NCI-H460 (cell line): Measurements from ENCODE around the gene LRTM1.

RAMPAGE:
- cytosol, long total RNA, result no peak
- long total RNA, result no peak
- nucleus, long total RNA, result no peak
Observed at GRCh38 chr3:53328815-53329613, 18.3 kb downstream of the DCP1A start.

DNA sequence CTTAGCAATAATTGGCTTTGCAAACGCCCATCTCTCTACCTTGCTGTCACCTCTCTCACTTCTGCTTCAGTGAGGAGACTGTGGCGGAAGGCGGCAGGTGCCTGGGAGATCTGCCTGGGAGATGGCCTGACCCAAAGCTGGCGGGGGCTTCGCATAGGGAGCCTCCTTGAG, 1.6 kb downstream of the CACNA1D start:
RAMPAGE:
- cytosol, long total RNA, result no peak
- long total RNA, result no peak
- nucleus, long total RNA, result no peak

DNA sequence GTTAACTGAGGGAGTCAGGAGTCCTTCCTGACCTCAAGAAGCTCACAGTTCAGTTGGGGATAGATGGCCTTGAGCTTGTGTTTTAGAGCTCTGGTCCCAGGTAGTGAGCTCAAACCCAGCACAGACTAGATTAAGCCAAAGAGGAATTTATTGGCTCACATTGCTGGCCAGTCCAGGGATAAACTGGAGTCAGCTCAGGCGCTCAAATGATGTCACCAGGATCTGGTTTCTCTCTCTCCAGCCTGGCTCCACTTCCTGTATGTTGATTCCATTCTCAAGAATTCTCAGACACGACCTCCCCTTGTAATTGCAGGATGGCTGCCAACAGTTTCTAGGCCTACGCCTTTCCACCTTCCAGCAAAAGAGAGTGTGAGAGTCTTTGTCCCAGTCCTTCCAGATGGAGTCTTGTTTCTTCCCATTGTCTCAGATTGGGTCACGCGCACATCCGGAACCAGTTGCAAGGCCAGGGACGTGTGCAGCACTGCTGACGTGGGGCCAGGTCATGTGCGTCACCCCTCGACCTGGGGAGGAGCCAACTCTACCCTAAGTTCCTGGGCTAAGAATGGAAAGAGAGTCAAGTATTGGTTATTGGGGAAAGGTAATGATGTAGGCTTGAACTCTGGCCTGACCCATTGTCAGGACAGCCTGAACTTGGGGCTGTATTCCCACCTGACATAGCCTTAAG, 31.4 kb downstream of the CACNA1D start:
RAMPAGE:
- cytosol, long total RNA, result no peak
- long total RNA, result no peak
- nucleus, long total RNA, result no peak

DNA sequence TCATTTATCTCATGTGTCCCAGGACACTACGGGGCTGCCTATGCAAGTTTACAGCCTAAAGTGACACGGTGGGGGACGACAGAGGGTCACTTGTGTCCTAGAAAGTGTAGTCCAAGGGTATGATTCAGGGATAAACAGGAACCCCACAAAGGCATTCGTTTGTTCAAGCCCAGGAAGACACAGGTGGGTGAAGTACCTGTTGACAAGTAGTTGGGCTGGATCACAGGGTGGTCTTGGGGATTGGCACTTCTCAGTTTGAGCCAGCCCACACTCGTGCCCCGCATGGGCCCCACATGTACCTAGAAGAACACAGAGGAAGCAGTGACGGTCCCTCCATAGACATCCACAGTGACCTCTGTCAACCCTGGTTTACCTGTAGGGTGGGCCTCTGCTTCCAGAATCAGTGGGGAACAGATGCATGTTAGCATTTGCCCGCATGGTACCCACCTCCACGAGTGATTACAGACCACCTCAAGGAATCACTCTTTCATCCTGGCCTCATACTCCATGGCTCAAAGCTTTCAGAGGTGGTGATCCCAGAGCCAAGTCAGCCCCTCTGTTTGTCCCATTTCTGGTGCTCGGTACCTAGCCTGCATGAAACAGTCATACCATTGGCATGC, 27.4 kb downstream of the CHDH start:
RAMPAGE:
- cytosol, long total RNA, result no peak
- long total RNA, result no peak
- nucleus, long total RNA, result no peak

DNA sequence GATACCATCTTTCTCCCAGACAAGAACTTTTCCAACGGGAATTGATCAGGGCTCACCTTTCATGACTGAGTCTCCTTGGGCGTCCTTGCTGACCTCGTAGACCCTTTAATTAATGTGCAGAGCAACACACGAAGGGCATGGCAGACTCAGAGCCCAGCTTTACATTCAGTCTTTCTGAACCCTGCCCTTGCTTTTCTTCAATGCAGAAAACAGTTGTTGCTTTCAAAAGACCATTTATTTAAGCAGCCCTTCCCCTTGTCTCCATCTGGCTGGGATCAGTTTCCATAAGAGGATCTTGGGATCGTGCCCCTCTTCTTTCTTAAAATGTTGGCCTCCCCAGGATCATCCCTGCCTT, at the start of gene LRTM1:
TSS of gene LRTM1 (minus strand) at position 211 of the 355 bp plus-strand sequence.
RAMPAGE:
- cytosol, long total RNA, result no peak
- long total RNA, result no peak
- nucleus, long total RNA, result no peak

RAMPAGE:
- cytosol, long total RNA, result no peak
- long total RNA, result no peak
- nucleus, long total RNA, result no peak
Observed at GRCh38 chr3:55489632-55490119, 2.6 kb upstream of the WNT5A start.

RAMPAGE:
- cytosol, long total RNA, result no peak
- long total RNA, result no peak
- nucleus, long total RNA, result no peak
Observed at GRCh38 chr3:56408941-56409305, 59.3 kb downstream of the ERC2 start.

DNA sequence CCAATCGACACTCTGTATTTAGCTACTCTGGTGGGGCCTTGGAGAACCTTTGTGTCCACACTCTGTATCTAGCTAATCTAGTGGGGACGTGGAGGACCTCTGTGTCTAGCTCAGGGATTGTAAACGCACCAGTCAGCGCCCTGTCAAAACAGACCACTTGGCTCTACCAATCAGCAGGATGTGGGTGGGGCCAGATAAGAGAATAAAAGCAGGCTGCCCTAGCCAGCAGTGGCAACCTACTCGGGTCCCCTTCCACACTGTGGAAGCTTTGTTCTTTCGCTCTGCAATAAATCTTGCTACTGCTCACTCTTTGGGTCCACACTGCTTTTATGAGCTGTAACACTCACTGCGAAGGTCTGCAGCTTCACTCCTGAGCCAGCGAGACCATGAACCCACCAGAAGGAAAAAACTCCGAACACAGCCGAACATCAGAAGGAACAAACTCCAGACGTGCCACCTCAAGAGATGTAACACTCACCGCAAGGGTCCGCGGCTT, 9.5 kb upstream of the TASOR start:
RAMPAGE:
- cytosol, long total RNA, result no peak
- long total RNA, result no peak
- nucleus, long total RNA, result no peak

GRCh38 chr3:56790212-56790729, 11.5 kb downstream of the ARHGEF3 start:
RAMPAGE:
- cytosol, long total RNA, result no peak
- long total RNA, result no peak
- nucleus, long total RNA, result no peak

DNA sequence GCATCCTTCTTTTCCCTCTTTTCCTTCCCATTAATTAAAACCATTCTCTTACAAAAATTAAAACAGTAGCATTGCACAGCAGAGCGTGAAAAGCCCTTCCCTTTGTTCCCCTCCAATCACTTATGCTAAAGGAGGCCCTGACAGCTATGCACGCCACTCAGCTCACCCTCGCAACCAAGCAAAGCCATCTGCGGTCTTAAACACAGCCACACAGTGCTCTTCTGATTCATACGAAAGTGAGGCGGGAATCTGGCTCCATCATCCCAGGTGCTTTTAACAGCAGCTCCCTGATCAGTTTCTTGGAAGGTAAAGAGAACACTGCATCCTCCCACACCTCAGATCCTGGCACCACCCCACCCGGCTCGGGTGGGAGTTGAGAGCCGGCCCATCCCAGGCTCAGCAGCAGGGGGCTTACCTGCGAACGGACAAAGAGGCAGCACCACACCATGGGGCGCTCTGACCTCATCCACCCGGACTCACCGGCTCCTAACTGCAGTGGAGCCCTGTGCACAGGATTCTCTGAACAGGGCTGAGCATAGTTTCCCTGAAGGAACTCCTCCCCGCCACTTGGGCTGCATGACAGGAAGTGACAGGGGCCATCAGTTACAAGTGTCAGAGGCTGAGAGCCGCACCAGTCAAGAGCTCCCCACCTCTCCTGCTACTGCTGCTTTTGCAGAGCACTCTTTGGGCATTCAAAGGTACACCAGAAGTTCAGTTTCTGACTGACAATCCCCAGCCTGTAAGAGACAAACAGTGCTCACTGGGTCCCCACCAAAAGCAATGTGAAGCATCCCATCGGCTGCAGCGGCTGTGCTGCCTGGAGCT, 114.4 kb upstream of the ARHGEF3 start:
RAMPAGE:
- cytosol, long total RNA, result no peak
- long total RNA, result no peak
- nucleus, long total RNA, result no peak

DNA sequence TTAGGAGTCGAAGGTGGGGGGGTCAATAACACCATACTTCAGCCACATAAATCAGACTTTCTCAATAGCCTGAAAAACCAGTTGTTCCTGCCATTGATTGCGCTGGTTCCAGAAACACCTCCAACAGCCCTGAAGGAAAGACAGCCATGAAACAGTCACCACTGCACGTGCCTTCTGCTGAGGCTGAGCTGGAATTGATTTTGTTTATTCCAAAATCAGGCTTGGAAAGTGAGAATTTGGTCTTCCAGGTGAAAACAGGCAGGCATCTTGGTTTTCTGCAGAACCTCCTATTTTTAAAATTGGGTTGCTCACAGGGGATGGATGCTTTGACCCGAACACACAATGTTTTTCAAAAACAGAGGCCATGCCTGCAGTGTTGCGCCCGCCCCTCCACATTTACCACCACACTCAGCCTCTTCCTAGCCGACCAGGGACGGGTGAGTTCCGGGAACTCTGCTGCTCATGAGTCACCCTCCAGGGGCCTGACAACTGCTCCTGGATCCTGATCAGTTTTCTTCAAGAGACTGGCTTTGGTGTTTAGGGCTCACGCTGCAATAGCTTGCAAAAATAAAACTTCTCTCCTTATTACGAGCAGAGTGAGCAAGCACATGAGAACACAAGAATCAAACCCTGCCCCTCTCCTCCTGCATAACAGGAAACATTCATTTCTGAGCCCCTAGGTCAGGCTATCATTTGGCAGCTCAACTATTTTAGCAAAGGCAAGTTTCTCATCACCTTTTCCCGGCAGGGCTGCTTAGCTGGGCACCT, 53.1 kb upstream of the SPATA12 start:
RAMPAGE:
- cytosol, long total RNA, result no peak
- long total RNA, result no peak
- nucleus, long total RNA, result no peak

DNA sequence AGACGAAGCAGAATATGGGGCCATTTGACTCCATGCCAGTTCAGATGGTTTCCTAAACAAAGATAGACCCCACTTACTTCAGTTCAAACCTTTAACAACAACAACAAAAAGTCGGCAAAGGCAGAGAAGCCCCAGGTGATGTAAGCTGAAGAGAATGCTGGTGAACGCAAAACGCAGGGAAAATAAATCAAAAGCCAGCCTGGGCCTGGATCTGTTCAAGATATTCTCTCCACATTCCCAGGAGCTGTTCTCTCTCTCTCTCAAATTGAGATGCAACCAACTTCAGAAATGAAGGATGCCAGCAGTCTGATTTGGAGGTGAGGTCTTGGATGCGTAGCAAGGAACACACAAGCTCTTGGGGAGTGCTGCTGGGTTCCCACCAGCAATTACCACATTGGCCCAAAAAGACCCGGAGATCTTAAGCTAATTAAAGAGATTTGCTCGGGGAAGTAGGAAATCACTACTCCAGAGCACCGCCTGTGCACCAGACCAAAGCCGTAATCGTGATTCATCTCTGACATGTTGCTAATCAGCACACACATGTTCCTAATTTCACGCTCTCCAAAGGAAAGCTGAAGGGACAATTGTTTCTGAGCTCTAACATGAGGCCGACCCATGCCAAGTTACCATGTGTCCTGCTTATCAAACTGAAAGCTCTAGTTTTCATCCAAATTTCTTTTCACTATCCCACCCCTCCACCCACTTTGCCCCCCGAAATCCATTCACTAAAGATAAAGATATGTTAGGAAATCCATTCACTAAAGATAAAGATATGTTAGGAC, 37.1 kb downstream of the IL17RD start:
RAMPAGE:
- cytosol, long total RNA, result no peak
- long total RNA, result no peak
- nucleus, long total RNA, result no peak

RAMPAGE:
- cytosol, long total RNA, result start-site peak on the plus strand at chr3:57597661-57597737, 19 and 9 reads in 2 replicates
- long total RNA, result start-site peak on the plus strand at chr3:57597718-57597768, 13 and 19 reads in 2 replicates
- nucleus, long total RNA, result start-site peak on the plus strand at chr3:57597521-57597832, 69 and 13 reads in 2 replicates
Observed at GRCh38 chr3:57597505-57598395, 606 bp upstream of the ARF4 start.

DNA sequence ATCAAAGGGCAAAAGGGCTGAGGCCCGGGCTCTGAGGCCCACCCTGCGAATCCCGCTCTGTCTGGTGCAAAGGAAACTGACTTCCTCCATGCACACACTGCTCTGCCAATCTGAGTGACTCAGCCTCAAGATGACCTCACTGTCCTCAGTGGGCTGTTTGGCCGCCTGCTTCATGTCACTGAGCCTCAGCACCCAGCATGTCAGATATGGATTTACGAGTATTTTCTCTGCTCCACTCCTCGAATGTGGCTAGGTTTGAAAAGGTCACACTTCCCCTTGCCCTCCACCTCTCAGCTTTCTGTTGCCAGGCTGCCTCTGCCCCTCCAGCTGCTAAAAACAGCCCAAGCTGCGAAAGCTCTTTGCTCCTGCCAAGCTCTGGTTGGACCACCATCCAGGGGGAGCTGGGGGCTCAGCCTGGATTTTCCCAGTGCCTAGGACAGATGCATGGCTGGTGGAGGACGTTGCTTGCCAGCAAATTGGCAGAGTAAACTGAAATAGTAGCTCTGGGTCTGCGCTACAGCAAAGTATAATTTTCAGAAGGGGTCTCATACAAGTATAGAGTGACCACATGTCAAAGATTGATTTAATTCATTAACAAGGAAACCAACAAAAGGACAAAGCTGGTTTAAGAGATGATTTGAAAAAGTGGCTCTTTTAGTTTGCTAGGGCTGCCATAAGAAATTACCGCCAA, 56.6 kb upstream of the FLNB start:
RAMPAGE:
- cytosol, long total RNA, result no peak
- long total RNA, result no peak
- nucleus, long total RNA, result no peak

DNA sequence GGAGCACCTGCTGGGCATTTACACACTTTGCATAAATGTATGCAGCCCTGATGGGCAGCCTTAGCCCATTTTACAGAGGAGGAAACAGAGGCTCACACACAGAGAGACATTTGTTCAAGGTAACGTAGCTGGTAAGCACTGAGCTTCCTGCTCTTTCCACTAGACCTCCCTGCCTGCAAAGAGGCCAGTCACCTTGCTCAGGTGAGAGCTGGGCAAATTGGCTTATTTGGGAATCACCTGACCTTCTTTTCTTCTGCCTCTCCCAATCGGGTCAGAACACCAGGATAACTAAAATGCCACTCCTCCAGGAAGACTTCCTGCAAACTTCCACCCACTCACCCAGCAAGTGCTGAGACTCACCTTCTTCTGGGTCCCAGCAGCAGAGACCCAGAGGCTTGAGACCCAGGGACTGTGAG, 51.3 kb upstream of the FLNB start:
RAMPAGE:
- cytosol, long total RNA, result no peak
- long total RNA, result no peak
- nucleus, long total RNA, result no peak

DNA sequence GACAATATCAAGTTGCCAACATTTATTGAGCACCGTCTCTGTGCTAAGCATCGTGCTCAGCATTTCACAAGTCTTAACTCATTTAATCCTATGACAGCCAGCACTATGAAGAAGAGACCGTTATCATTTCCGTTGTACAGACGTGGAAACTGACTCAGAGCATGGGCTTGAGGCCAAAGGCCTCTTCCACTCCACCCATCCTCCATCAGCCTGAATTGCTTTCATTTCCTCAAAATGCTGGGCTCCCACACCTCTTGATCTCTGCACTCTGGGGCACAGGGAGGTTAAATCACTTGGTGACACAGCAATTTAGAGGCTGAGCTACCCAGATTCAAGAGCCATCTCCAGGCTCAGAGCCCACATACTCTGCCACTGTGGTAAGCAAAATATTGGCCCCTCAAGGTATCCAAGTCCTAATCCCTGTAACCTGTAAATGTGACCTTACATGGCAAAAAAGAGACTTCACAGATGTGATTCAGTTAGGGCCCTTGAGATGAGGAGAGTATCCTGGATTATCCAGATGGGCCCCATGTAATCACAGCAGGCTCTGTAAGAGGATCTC, 24.4 kb upstream of the FLNB start:
RAMPAGE:
- cytosol, long total RNA, result no peak
- long total RNA, result no peak
- nucleus, long total RNA, result no peak

RAMPAGE:
- cytosol, long total RNA, result no peak
- long total RNA, result no peak
- nucleus, long total RNA, result no peak
Observed at GRCh38 chr3:58035792-58036467, 27.7 kb downstream of the FLNB start.

GRCh38 chr3:58150042-58150764, 60.6 kb downstream of the DNASE1L3 start:
RAMPAGE:
- cytosol, long total RNA, result no peak
- long total RNA, result no peak
- nucleus, long total RNA, result no peak

DNA sequence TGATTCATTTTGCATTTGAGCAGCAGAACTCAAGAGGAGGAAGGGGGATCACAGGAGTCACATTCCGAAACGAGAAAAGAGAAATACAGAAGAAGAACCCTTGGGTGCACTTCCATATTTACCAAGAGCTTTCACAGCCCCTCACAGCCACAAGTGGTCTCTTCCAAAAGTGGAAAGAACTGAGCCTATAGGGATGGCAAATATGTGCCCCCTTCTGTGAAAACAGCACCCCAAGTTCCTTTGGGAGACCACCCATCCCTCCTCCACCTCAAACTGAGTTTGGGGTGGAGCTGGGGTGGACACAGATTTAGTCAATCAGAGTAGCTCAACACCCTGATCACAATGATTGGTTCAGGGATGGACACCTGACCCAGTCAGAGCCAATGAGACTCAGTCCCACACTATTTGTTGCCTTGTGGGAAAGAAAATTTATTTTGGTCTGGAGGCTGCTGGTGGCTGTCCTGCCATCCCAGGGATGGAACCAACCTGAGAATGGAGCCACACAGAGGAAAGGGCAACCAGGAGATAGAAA, 10.8 kb downstream of the DNASE1L3 start:
RAMPAGE:
- cytosol, long total RNA, result no peak
- long total RNA, result no peak
- nucleus, long total RNA, result no peak

DNA sequence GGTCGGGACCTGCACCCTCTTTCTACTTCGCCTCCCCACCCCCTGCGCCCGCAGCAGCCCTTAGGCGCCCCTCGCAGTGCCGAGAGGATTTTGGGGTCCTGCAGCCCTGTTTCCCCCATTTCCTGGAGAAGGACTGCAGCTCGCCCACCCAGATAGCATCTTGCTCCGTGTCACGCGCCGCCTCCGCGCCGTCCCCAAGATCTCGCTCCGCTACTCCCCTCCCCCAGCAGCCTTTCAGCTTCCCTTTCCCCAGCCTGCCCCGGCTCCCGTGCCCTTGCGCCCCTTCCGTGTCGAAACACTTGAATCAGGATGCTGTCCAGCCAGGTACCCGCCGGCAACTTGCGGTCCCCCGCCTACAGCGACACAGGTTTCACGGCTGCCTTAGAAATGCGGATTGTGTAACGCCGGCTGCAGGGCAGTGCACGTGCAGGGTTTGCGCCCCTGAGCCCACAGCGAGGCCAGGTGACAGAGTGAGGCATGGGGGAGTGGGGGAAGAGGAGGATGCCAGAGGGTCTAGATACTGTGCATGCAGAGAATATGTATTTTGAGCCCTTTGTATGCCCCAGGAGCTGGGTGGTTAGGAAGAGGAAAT, 687 bp downstream of the ABHD6 start:
RAMPAGE:
- cytosol, long total RNA, result no peak
- long total RNA, result no peak
- nucleus, long total RNA, result no peak